Kidney epithelial cell (primary cell): ENCODE measurements around a stretch of chr9.

- RAMPAGE, long total RNA = no peak
- RRBS = no CpG with 5 or more reads among the region's 19 CpGs
Measured at GRCh38 chr9:93033332-93034234, 24.9 kb upstream of the SUSD3 start.

DNA sequence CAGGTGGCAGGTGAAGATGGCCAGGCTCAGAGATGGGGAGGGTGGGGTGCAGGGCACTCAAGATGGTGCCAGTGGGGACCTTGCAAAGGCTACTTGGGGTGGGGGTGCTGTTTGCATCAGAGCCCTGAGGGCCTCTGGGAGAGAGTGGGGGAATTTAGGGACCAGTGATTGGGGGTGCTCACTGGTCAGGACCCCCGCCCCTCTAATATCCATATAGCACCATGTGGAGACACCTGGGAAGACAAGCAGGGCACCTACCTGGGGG lies 22.2 kb upstream of the SUSD3 start:
- RAMPAGE, long total RNA = no peak
- RRBS = no CpG with 5 or more reads among the region's 1 CpG

DNA sequence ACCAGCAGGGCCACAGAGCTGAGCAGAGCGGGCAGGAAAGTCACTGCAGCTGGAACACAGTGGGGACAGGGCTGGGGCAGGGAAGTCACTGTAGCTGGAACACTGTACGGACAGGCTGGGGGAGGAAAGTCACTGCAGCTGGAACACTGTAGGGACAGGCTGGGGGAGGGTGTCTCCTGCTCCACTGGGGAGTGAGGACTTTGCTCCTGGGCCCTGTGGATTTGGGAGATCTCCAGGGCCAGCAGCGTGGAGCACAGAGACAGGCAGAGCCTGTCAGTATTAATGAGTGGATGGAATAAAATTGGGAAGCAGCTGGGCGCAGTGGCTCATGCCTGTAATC lies 8.9 kb upstream of the SUSD3 start:
- RAMPAGE, long total RNA = no peak
- RRBS = no CpG with 5 or more reads among the region's 4 CpGs

GRCh38 chr9:93184678-93185026 lies 713 bp downstream of the WNK2 start:
- RAMPAGE, long total RNA = no peak
- RRBS = 1% methylated on average over 26 of the region's 37 CpGs

- RAMPAGE, long total RNA = no peak
- RRBS = no CpG with 5 or more reads among the region's 25 CpGs
Measured at GRCh38 chr9:93261541-93262232, 77.7 kb downstream of the WNK2 start.

GRCh38 chr9:93523136-93523392 lies 53.3 kb upstream of the PHF2 start:
- RAMPAGE, long total RNA = no peak
- RRBS = no CpG with 5 or more reads among the region's 1 CpG

GRCh38 chr9:93949791-93950510 lies 5.2 kb downstream of the BARX1 start:
- RAMPAGE, long total RNA = no peak
- RRBS = no CpG with 5 or more reads among the region's 16 CpGs

DNA sequence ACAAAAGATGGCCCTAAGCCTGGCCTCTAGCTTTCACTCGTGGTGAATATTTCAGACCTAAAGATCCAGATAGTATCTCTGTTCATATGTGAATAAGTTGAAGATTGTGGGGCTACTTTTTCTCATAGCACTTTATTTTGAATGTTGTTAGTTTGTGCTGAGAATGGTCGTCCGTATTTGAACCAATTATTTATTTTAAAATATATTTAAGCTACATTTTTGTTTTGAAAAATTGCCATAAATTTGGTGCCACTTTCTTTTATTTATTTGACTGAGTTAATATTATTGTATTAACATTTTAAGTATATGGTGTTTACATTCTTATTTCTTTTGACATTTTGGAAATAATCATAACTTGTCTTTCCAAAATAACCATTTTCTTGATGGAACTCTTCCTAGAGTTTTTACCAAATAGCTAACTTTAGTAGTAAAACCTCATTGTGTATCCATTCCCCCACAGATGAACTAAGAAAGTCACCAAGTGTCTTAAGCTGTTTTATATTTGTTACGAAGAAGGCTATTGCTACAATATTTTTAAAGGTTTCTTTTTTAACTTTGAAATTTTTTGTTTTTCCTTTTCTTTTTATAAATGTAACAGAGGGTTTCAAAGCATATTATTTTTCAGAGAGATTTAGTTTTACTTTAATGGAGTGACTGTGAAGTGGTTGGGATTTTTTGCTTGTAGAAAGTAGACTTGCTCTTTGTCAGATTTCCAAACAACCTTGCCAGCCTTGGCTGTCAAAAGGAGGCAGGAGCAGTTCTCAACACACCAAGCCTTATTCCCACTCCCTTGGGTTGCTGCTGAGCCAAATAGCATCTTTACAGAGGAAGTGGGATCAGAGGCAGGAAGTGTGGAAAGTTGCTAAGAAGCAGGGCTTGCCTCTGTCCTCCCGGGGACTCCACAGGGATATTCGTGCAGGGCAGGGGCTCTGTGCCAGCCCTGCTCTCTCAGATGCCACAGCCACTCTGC lies 23.9 kb downstream of the PTPDC1 start:
- RAMPAGE, long total RNA = no peak
- RRBS = no CpG with 5 or more reads among the region's 6 CpGs

GRCh38 chr9:94178450-94179434 lies 80.4 kb upstream of the ZNF169 start:
- RAMPAGE, long total RNA = no peak
- RRBS = no CpG with 5 or more reads among the region's 9 CpGs

DNA sequence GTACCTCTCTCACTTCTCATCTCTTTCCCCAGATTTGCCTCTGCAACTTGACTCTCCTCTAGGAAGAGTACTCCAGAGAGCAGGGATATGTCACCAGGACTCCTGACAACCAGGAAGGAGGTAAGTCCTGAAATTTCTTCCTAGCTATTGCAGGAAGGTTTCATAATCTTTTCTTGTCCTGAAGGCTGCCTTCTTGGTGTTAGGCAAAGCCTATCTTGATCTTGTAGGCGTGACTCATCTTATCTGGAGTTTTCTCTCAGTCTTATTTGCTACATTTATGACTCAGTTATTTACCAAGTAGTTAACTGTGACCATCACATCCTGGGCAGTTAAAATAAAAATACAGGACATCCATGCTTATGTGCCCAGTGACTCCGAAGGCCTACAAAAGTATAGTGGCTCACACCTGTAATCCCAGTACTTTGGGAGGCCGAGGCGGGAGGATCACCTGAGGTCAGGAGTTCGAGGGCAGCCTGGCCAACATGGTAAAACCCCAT lies 19.7 kb downstream of the ZNF169 start:
- RAMPAGE, long total RNA = no peak
- RRBS = no CpG with 5 or more reads among the region's 5 CpGs

GRCh38 chr9:94453440-94454292 lies 79.3 kb downstream of the MFSD14B start:
- RAMPAGE, long total RNA = no peak
- RRBS = no CpG with 5 or more reads among the region's 5 CpGs

DNA sequence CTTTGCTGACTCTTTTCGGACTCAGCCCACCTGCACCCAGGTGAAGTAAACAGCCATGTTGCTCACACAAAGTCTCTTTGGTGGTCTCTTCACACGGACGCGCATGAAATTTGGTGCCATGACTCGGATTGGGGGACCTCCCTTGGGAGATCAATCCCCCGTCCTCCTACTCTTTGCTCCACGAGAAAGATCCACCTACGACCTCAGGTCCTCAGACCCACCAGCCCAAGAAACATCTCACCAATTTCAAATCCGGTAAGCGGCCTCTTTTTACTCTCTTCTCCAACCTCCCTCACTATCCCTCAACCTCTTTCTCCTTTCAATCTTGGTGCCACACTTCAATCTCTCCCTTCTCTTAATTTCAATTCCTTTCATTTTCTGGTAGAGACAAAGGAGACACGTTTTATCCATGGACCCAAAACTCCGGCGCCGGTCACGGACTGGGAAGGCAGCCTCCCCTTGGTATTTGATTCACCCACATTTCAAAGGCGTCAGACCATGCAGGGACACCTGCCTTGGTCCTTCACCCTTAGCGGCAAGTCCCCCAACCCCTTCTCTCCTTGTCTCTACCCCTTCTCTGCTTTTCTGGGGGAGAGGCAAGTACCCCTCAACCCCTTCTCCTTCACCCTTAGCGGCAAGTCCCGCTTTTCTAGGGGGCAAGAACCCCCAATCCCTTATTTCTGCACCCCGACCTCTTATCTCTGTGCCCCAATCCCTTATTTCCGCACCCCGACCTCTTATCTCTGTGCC lies 53.3 kb downstream of the FBP2 start:
- RAMPAGE, long total RNA = no peak
- RRBS = no CpG with 5 or more reads among the region's 22 CpGs

- RAMPAGE, long total RNA = no peak
- RRBS = no CpG with 5 or more reads among the region's 9 CpGs
Measured at GRCh38 chr9:94586819-94587154, 6.8 kb downstream of the FBP2 start.

GRCh38 chr9:94603141-94603856 lies 9.7 kb upstream of the FBP2 start:
- RAMPAGE, long total RNA = no peak
- RRBS = no CpG with 5 or more reads among the region's 15 CpGs

DNA sequence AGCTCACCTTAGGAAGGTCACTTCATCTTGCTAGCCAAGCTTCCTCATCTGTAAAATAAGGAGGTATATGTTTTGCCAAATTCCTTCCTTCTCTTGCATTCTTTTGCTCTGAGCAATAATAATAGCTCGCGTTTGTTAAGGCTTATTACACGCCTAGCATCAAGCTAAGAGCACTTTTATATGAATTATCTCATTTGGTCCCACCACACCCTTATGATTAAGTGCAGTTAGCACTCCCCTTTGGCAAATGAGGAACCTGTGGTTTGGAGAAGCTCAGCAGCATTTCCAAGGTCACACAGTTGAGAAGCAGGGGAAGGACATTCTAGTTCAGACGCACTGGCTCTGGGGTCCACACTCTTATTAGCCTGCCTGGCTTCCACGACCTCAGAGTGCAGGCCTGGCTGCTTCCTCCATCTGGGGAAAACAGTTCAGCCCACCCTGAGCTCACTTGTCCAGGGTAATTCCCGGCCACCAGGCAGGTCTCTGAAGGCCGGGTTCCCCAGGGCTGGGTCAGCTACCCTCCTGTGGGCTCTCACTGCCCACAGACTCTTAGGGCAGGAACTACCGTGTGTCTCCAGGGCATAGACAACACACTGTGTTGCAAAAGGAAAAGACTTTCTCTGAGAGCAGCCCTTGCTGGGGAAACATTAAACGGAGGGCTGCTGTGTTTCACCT lies 9.9 kb upstream of the FBP1 start:
- RAMPAGE, long total RNA = no peak
- RRBS = no CpG with 5 or more reads among the region's 9 CpGs

DNA sequence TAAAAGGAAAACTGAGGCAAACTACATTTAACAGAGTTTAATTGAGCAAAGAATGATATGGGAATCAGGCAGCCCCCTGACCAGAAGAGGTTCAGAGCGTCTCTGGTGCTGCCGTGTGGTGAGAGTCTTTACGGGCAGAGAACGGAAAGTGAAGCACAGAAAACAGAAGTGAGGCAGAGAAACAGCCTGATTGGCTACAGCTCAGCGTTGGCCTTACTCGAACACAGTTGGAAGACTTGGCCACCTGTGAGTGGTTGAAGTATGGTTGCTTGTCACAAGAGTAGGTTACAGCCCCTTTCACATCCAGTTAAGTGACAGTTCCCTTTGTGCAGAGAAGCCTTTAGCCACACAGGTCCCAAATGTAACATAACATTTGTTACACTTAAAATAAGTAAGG lies 16.9 kb upstream of the FBP1 start:
- RAMPAGE, long total RNA = no peak
- RRBS = no CpG with 5 or more reads among the region's 6 CpGs

GRCh38 chr9:94819018-94819756 lies 92.7 kb downstream of the AOPEP start:
- RAMPAGE, long total RNA = no peak
- RRBS = no CpG with 5 or more reads among the region's 9 CpGs

- RAMPAGE, long total RNA = no peak
- RRBS = no CpG with 5 or more reads among the region's 5 CpGs
Measured at GRCh38 chr9:94867748-94868391, 141.4 kb downstream of the AOPEP start.

GRCh38 chr9:94873387-94873663 lies 146.8 kb downstream of the AOPEP start:
- RAMPAGE, long total RNA = no peak

GRCh38 chr9:94907750-94908722 lies 181.5 kb downstream of the AOPEP start:
- RAMPAGE, long total RNA = no peak
- RRBS = no CpG with 5 or more reads among the region's 12 CpGs